Metastatic Pancreatic Carcinoma in the Ovary (tissue), 1 donor: ENCODE measurements around a stretch of chr14.

DNA sequence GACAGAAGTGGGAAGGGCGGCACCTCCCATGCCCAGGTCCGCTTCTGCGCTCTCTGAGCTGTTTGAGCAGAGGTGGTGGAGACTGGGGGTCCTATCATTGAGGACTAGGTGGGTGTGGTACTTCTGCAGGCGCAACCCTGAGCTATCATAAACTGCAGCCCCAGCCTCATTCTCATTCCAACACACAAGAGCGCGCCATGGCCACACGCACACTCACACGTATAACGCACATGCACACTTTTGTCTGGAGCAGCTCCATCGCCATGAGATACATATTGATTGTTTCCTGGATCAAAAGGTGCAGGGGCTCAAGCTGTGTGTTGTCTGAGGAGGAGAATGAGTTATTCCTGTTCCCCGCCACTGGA is 84.8 kb downstream of the DLK1 start:
- PRO-cap: no peak

DNA sequence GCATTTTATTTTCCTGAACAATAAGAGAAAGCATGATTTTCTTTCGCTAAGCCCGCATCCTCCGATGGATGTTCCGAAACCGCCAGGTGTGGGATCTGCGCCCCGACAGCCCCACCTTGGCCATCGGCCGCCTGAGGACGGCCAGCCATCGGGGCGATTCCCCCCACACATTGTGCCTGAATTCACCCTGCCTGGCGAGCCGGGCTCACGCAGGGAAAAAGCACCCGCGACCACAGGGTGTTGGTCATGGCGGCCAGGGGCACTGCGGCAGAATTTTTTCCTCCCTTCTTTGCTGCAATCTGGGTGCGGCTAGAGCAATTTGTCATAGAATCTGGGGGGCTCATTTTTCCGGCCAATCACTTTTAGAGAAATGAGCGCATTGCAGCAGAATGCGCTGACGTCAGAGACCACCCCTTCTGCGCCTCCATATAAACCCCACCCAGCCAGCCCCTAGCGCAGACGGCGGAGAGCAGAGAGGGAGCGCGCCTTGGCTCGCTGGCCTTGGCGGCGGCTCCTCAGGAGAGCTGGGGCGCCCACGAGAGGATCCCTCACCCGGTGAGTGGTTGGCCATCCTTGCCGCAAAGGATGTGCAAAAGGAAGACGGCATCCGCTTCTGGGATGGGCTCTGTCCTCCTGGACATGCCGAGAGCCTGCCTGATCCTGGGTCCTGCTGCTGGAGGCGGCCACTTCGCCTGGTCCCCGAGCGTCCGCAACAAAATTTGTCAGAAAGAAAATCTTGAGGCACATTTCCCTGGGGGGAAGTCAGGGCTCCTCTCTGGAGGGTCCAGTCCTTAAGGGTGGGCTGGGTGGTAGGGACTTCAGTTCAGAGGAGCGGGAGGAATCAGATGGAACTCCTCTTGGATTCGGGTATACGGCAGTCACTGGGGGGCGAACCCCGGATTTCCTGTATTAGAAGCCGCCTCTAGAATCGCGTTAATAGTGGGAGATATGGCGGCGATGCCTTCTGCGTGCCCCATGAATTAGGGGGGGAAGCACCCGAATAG is 77.6 kb downstream of the RTL1 start:
- PRO-cap: bidirectional peak, plus-strand start at position 458 of the sequence, minus-strand start at position 279 of the sequence; unidirectional peak, plus-strand start at position 936 of the sequence

GRCh38 chr14:100826895-100827557 is 76.5 kb downstream of the RTL1 start:
- PRO-cap: bidirectional peak, plus-strand start at chr14:100827371, minus-strand start at chr14:100827278

DNA sequence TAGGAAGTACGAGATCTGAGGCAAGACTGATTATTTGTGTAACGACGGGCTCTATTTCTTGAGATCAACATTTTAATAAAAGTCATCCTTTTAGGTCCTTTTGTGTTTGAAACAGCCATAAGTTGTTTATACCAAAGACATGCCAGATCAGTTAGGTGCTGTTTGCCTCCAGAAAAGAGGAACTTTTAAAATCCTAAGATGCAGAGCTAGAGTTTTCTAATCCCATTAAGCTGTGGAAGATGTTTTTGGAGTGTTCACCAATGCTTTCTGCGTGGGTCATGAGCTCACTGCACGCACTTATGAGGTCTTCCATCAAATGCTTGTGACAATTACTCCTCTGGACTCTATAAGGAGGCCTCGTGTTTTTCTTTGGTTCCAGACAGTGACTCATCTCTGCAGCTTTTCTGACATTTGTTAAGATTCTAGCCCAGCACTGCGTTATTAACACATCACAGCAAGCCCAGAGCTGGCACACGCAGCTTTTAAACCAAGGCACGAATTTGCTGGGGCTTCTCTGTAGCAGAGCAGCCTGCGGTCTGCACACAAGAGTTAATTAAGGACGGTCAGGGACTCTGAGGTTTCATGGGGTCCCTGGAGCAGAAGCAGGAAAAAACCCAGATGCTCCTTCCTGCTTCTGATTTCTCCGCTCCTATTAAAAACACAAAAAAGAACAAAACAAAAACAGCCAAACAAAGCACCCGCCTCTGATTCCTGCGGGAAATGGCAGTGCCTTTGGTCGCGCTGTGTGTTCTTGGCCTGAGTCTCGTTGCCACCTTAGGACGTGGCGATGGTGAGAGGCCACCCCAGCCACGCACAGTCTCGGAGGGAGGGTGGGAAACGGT is 60.7 kb downstream of the RTL1 start:
- PRO-cap: no peak

DNA sequence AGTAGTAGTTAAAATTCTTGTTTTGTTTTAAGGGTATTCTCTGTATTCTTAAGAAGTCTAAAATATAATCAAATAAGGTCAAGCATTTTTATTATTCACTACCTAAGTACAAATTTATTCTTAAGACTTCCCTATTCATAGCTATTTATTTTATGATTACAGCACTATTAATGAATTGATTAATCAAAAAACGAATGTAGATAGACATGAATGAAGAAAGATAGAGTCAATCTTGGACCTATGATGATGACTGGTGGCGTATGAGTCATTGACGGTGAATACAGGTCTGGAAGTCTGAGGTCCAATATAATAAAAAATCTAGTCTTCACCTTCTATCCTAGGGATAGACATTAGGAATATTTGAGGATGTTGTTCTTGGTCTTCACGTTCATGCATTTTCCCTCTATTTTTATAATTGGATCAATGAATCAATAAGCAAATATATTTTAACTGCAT is 46.1 kb upstream of the RTL1 start:
- PRO-cap: no peak

- PRO-cap: no peak
Observed at GRCh38 chr14:101077430-101078237, 174.1 kb upstream of the RTL1 start.

DNA sequence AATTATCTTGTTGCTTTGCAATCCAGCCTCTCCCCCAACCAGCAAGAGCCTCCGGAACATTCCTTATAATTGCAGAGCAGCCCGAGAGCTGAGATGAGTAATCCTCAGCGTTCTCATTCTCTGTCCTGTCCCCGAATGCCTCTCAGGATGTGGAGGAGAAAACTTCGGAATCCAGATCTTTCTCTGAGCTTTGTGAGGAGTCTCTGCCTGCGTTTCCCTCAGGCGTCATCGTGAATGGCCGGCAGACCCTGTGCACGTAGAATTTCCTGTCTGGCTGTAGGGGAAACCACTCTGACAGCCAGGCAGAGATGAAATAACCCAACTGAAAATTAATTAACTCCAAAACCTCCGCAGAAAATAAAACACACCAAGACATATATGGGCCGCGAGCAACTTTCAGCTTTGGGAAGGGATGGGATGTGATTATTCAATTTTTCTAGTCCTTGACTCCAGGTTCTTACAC is 360.6 kb upstream of the PPP2R5C start:
- PRO-cap: no peak

DNA sequence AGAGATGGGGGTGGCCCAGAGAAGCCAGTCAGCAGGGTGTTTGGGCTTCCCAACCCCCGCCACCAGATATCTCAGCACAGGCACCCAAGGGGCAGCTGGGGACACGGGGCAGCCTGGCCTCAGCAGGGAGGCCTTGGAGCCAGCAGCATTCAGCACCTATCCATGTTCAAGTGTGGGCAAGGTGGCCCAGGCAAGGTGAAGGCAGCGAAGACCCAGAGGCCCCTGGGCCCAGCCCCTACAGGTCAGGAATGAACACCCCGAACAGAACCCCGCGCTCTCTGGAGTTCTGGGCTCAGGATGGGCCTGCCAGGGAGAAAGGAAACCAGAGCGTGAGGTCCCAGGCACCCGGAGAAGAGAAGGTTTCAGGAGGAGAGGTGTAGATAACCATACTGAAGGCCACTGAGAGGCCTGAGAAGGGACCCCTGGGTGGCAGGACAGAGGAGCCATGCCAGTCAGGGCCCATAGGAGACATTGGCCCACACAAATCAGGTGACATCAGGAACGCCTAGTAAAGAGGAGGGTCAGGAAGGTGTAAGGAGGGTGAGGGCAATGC is 234.5 kb upstream of the PPP2R5C start:
- PRO-cap: no peak

GRCh38 chr14:101559453-101559791 is 202.1 kb upstream of the PPP2R5C start:
- PRO-cap: no peak

- PRO-cap: no peak
Observed at GRCh38 chr14:101590001-101590405, 171.5 kb upstream of the PPP2R5C start.

- PRO-cap: no peak
Observed at GRCh38 chr14:101689764-101690242, 71.7 kb upstream of the PPP2R5C start.

DNA sequence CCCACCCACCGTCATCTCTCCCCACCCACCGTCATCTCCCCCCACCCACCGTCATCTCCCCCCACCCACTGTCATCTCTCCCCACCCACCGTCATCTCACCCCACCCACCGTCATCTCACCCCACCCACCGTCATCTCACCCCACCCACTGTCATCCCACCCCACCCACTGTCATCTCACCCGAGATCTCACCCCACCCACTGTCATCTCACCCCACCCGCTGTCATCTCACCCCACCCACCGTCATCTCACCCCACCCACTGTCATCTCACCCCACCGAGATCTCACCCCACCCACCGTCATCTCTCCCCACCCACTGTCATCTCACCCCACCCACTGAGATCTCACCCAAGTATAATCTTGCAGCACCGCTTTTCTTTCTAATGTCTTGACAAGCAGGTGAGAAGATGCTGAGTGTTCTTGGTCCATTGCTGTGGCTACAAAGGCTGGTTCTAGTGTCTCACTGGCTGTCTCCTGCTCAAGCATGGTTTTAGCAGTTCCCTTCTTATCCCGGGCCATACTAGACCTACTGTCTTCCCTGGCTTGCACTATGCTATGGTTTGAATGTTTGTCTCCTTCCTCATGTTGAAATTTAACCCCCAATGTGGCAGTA is 48.0 kb upstream of the PPP2R5C start:
- PRO-cap: no peak

DNA sequence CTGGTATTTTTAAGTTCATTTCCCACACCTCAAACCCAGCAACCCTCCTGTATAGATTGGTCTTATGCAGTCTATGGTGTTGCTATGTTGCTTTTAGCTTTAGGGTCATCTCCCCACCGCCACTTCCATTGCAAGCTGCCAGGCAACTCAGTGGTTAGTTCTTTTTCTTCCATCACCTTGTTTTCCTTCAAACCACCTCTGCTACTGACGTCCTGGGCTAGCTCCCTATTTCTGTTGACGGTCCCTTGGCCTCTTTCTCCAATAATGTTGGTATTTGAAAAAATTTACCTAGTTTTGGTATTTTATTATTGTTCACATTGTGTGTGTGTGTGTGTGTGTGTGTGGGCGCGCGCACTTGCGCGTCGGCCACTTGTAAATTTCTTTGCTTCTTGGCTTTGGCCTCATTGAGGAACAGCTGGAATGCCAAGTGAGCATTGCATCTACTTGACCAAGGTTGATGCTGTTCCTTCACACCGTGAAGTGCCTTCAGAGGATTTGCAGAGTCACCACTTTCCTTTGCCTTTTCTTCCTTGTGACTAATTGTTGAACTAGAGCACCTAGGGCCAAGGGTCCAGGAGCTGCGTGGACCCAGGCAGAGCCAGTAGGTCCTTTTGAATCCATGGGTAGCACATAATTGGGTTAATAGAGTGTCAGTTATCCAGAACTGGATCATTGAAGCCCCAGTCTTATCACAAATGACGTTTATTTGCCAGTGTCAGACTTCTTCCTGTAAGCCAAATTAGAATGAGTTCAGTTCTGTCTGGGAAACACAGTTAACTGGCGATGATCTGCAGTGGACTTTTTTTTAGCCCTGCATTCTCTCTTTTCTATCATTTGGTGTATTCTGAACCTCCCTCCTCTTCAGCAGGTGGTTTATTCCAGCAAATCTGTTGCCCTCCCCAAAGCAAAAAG is 2.4 kb downstream of the PPP2R5C start:
- PRO-cap: no peak

DNA sequence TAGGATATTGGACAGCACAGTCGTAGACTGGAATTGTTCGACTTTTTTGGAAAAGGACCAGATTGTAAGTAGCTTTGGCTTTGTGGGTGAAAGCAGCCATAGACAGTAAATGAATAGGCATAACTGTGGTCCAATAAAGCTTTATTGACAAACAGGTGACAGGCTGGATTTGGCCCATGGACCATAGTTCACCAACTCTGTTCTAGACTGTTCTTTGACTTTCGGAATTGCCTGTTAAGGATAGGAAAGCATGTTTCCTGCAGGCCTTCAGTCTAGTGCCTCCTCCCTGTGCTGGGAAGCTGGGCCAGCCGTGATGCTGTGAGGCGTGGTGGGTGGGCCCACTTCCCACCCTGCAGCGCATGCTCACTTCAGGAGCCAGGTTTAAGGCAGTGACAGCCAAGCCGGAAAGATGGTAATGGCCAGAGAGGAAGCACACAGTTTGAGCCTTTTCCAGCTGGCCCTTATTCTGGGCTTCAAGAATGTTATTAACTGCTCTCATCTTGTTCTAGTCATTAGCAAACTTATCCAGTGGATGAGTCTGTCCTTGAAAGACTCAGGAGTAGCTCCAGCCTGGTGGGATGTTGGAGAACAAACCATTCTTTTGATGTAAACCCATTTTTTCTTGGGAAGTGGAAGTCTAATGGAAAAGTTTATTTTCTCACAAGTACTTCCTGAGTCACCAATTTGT is 51.9 kb downstream of the PPP2R5C start:
- PRO-cap: no peak

GRCh38 chr14:101820949-101822053 is 59.8 kb downstream of the PPP2R5C start:
- PRO-cap: no peak

DNA sequence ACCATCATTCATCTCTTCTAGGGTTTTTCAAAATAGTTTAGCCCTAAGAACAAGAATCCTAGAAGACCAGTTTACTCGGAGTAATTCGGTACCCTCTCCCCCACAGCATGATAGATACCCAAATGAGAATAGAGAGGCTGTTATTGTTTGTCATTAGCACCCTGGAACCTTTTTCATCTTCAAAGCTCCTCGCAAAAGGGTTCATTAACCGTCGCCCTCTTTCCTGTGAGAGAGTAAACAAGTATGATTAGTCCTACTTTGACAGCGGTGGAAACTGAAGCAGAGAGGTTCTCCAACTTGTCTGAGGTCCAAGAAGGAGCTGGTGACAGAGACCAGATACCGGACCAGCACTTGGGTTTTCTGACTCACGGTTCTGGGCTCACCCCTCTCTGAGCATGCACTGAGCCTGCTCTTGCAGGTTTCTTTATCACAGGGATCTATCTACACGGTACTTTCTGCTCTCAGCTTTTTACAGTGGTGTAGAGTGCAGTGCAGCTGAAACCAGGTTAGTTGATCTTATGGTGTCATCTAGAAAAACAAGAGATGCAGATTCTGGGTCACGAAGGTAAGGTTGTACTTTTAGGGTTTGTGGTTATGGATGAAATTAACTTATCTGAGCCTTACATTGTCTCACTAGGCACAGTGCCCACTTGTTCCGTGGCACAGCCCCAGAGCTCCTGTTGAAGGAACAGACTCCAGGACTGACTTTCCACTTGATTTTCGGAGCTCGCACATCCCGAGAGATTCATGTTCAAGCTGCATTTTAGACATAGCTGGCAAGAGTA is 62.1 kb downstream of the PPP2R5C start:
- PRO-cap: no peak

DNA sequence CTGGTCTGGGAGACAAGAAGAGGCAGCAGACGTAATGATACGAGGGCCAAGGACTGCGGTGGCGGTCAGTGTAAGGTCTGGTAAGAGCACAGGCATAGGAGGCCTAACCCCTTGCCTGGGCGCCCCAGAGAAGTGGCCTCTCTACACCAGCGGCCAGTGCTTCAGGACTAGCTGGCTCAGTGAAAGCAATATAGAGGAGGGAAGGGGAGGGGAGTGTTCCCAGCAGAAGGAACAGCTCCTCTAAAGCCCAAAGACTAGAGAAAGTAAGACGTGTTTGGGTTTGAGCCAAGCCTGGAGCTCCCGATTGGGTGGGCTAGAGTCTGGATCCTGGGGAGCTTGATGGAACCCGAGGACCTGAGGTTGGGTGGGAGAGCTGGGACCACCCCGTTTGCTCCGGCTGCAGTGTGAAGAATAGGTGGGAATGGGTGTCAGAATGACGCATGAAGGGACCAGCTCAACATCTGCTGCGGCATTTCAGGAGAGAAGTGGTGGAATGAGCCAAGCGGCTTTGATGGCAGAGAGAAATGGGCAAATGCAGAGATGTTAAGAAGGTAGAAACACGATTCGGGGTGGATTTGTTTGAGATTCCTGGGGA is 99.8 kb upstream of the DYNC1H1 start:
- PRO-cap: no peak

- PRO-cap: no peak
Observed at GRCh38 chr14:101887913-101888687, 76.3 kb upstream of the DYNC1H1 start.

GRCh38 chr14:101927724-101928336 is 36.5 kb upstream of the DYNC1H1 start:
- PRO-cap: no peak

- PRO-cap: no peak
Observed at GRCh38 chr14:101953281-101953645, 11.1 kb upstream of the DYNC1H1 start.